Placental epithelial cell (primary cell): ENCODE measurements around the gene NMBR.

- CAGE, long polyA plus RNA = no peak
These were observed 33.2 kb upstream of the TXLNB start for GRCh38 chr6:139325026-139325338.

DNA sequence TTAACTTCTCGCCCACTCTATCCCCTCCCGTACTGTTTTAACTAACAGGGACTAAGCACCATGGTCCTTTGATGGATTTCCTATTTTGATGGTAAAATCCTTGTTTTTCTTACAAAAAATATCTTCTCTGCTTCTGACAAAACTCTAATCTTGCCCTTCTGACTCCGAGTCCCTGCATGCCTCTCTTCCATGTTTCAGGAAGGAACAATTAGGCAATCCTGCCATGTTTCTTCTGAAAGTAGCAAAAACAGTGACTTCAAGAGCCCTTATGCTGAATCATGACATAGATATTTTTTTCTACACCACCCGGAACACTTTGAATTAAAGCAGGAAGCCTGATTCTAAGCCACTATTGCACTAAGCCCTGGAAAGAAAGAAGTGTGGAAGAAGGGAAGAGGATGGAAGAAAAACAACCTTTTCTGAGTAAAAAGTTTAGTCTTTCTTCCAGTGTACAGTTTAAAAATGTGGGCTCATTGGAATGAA lies 159.1 kb upstream of the CITED2 start:
- CAGE, long polyA plus RNA = no peak

DNA sequence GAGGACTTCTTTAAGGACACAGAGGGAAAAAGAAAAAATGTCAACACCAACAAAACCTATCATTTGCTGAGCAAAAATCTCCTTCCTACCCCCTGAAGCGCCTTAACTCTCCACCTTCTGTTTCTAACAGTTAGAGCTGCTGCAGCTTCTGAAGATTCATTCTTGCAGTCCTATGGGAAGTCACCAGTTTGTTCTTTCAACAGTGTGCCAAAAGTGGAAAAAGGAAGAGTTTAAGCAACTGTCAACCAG lies 172.6 kb upstream of the CITED2 start:
- CAGE, long polyA plus RNA = no peak

DNA sequence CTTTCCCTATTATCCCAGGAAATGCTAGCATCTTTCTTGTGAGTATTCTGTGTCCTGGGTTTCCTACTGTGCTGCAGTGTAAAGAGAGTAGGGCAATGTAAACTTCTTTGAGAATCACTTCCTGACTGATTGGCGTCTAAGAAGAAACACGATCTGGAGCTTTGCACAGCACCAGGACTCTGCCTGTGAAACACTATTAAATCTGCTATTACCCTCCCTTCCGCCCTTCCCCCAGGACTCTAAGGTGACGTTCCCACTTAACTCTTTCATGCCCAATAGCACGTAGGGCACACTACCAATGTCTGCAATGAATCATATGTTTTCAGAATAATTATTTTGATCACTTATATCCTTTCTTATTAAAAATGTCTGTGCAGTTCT lies 607.3 kb upstream of the CITED2 start:
- CAGE, long polyA plus RNA = no peak

DNA sequence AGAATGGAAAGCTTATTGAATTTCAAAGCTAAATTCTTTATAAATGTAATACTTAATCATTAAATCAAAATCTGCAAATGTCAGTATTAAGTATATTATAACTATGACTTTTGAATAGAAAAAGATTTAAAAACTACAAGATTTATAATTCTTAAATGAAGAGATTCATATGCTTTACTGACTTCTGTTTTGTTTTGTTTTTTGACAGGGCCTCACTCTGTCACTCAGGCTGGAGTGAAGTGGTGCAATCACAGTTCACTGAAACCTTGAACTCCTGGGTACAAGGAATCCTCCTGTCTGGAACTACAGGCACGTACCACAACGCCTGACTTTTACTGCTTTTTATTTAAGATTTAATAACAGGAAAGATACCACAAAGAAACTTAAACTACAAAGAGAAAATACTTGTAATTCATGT lies 940.2 kb upstream of the CITED2 start:
- CAGE, long polyA plus RNA = no peak

DNA sequence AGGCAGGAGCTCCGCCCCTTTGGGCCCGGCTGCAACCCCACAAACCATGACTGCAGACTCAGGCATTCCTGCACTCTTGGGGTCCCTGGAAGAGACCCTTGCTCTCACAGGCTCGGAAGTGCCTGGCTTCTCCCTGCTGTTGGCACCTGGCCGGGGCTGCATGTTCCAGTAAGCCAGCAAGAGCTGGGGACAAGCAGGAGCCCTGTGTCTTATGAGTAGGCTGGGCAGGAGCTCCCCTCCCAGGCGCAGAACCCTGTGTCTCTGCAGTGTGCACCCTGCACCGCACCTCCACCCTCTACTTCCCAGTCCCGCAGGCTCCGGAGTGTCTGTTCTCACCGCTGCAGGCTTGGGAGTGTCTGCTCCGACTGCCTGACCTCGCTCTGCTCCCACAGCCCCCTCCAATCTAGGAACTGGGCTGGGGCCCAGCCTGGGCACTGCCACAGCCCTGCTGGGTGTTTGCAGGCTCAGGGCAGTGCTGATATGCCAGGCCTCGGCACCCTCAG lies 871.8 kb upstream of the GJE1 start:
- CAGE, long polyA plus RNA = no peak

DNA sequence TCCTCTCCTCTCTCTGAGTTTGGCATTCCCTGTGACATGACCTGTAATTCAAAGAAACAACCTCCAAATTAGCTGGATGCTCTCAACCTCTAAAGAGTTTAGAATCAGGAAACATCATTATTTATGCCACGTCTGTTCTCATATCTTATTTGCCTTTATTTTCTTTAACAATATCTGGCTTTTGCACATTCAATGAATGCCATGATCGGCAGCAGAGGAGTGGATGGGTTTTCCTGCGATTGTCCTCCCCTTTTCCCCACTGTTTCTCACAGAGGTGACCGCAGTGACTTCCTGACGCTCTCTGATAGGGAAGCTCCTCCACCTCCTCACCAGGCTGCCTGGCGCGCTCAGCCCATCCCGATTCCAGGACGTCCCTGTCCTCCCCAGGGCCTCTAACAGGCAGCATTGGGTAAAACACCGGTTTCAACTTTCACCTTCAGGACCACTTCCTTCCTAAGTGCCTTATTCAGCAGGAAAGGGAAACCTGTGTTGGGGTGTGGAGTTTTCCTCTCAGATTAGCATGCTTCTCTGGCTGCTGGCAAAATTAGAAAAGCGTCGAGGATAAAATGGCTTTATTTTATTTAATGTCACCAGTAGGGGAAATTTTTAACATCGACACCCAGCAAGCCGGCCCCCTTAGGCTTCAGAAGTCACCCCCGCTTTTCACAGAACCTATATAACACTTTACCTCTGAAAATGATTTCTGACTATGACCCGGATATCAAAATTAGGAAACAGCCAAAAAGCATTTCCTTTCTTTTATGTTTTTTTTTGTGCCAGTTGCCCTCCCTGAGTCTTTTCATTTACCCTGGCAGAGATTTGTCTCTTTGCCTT lies 570.5 kb upstream of the GJE1 start:
- CAGE, long polyA plus RNA = no peak

DNA sequence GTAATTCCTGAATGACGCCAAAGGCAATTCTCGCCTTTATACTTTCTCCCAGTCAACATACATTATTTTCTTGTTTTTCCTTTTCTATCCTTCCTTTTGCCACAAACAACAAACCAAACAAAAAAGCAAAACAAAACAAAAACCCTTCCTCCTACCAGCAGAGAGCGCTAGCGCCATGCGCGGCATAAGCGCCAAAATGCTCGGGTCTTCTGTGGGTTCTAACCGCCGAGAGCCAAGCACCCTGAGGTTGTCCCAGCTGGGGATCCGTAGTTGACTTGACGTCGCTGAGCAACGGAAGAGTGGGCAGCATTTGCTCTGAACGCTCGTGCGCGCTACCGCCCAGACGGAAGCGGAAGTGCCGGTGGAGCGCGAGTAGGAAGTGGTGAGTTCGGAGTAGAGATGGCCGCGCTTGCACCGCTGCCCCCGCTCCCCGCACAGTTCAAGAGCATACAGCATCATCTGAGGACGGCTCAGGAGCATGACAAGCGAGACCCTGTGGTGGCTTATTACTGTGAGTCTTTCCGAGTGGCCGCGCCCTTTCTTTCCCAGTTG lies at the start of gene NMBR:
NMBR (minus strand) TSS at position 234 of the 552 bp plus-strand sequence.
- CAGE, long polyA plus RNA = no peak

DNA sequence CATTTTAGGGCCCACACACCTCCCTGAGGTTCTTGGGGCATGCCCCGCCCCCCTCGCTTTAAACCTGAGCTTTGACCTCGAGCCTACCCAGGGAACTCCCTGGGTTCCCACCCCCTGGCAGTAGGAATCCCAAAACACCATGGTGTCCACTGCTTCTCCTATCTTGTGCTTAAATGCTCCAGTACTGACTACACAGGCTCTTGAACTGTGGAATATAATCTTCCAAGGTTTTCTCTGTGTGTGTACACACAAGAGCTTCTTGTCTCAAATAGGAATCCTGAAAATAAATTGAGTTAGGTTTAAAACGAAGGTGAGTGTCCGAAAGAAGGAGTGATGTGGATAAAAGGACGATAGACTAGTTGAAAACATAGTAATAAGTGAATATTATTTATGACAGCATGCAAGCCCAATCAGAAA lies 386 bp downstream of the VTA1 start:
- CAGE, long polyA plus RNA = no peak

DNA sequence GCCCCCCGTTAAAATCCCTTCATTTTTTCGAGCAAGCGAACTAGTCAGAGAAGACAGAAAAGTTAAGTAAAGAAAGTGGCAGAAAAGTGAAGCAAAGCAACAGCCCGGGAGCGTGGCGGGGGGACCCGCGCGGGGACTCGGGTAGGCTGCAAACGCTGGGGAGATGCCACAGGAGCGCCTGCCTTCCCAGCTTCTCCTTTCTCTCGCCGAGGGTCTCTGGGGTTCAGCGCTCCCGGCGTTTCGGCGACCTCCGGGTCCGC lies 535 bp upstream of the ADGRG6 start:
- CAGE, long polyA plus RNA = no peak

DNA sequence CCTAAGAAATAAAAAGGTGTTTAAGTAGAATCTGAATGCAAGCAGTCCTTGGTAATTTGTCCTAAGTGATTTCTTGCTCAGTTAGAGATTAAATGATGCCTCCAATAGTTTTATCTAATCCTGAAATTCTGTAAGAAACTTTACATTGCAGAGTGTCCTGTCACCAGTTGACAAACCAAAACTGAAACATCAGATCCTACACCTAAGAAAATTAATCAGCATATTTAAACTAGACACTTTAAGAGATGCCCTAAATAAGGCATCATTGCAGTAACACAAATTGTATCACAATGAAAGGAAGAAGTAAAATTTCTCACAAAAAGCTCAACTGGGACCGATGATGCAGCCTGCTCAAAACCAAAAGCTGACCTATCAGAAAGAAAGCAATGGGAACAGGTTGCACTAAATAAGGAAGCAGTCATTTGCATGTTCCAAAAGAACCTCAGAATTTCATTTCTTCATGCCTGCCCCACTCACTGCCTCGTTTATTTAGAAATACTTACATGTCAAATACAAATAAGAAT lies 12.2 kb downstream of the HIVEP2 start:
- CAGE, long polyA plus RNA = no peak

- CAGE, long polyA plus RNA = no peak
These were observed 10.1 kb downstream of the HIVEP2 start for GRCh38 chr6:142934755-142935322.

DNA sequence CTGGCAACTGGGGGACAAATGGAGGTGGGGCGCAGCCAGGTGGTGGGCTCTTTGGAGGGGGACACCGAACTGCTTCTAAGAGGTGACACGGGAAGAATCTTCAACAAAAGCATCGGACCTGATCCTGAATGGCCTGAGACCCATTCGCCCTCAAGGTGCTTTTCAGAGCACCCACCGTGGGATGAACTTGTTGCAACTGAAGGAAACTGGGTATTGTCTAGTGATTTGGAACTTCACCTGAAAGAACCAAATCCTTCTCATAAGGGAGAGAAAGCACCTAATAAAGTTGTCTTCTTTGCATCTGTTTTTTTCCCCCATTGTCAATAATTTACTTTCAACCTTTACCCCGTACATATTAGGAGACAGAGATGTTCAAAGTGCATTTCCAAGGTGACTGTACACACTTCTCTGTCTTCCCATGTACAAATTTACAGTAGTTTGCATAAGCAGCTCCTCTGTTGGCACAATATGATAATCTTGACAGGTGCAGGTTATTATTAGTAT lies 659 bp downstream of the AIG1 start:
- CAGE, long polyA plus RNA = no peak

GRCh38 chr6:143061804-143062126 lies 1.1 kb downstream of the AIG1 start:
- CAGE, long polyA plus RNA = no peak

GRCh38 chr6:143194747-143195759 lies 134.4 kb downstream of the AIG1 start:
- CAGE, long polyA plus RNA = no peak

DNA sequence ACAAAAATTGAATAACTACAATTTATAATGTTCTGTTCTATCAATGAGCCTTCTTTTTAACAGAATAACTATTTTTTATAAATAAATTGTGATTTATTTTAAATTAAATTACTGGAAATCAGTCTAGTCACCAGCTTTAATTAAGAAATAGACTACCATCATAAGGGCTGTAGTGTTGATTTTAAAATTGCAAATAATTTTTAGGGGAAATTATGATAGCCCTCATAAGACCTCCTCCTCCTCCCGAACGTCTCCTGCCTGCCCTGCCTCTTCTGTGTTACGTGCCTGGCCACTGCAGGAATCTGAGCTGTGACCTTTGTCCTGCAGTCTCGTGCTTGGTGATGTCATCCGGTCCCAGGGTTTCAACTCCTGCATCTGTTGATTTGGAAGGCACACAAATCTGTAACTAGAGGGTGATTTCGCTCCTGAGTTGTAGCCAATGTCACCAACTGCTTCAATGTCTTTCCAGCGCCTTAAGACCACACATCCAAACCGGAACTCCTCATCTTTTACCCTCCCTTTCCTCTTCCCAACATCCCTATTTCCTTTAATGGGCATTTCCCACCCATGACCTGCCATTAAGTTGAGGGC lies 163.2 kb downstream of the AIG1 start:
- CAGE, long polyA plus RNA = no peak

GRCh38 chr6:143456577-143456900 lies 5.9 kb downstream of the PEX3 start:
- CAGE, long polyA plus RNA = no peak

GRCh38 chr6:143720019-143720669 lies 42.4 kb downstream of the PHACTR2 start:
- CAGE, long polyA plus RNA = no peak

DNA sequence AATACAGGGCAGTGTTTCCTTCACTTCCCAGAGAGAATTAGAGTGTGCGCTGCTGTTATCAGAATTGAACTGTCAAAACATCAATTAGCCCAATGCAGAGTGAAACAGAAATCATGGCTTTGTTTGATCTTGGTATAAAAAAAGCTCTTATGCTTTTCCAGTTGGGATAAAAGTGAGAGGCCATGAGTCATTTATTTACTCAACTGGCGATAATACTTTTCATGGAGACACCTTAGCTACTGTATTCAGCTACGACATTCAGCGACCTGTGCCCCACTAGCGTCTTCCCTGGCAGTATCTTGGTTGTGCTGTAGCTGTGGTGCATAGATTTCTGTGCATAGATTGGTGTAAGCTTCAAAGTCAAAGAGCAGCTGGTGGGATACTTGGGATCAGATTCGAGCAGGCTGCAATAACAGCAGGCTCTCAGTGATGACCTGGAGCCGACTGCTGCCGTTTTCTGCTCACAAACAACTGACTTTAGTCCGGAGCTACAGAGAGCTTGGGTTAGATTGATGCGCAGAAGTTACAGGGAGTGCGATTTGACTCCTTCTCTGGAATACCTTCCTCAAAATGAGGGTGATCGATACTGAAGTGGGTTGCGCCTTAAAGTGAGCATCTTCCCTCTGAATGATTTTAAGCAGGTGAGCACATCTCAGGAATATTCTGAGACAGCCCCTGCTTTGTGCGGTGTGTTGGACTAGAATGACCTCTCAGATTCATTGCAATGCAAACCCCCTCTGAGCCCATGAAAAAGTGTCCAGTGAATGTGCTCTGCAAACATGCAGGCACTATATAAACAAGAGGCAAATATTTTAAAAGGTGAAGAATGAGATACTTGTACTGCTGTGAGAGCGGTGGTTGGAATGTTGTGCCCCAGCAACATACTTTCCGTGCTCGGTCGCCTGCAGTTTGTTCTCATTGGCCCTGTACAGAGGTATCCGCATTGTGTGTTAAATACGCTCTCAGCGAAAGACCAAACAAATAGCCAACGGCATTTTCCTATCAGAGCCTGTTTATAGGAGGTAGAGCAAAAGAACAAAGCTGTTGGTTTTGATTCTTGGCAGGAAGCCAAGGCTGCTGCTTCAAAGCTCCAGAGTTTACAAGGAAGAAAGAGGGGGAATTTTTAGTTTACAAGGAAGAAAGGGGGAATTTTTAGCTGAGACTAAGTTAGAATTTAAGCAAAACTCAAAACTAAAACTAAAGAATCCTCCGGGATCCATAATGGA lies 67.5 kb downstream of the PHACTR2 start:
- CAGE, long polyA plus RNA = no peak

DNA sequence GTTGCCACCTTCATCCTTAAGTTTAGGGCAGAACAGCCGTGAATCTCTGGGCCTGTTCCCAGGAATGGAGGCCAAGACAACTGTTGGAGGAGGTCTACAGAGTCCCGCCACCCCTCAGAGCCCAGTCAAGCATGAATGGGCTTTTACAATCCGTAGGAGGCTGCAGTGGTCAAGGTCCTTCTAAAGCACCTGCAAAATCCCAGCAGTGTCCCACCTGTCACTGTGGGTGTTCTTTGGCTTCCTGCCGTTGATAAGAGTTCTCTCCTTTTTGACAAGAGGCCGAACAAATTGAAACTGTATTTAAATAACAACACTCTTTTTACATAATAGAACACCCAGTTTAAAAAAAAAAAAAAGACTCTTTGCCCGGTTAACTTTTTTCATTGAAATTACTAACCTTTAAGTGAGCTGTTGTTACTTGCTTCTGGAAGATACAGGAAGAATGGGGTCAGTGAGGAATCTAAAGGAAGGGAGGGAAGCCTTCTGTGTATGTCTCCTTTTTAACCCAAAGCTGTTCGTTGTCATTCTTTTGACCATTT lies 68.8 kb downstream of the PHACTR2 start:
- CAGE, long polyA plus RNA = no peak